Pericardium fibroblast (primary cell): ENCODE results near the gene CABLES2.

DNA sequence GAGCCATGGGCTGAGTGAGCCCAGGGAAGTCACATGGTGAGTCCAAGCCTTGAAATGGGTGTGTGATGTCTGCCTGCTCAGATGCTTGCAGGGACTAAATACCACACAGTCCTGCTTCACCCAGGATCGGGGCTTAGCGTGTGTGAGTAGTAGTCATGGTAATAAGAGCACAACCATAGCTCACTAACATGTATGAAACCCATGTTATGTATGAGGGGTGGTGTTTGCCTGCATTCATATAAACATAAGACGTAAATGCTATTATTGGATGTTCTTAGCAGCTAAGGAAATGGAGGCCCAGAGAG is 112.6 kb downstream of the SYCP2 start:
- RAMPAGE, long total RNA: no peak

- RAMPAGE, long total RNA: no peak
These were observed 8.6 kb downstream of the FAM217B start for GRCh38 chr20:59948763-59949118.

DNA sequence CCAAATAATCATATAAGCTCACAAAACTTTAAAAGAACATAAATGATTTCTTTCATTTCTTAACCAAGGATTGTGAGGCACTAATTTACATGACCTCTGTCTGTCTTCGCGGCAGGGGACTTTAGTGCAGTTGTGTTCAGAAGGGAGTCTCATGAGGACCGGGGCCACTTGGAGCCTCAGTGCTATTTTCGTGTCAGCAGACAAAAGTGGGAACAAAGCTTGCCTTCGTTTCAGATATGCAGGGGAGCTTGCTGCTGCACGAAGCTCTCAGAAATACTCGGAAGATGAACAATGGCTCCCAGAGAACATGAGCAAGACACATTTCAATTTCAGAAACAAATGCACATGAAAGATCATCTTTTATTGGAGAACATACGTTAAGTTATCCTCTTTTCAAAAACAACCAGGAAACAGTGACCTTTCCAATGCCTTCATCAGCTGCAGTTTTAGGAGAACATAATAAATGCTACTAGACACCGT is 497.1 kb downstream of the CDH26 start:
- RAMPAGE, long total RNA: no peak

DNA sequence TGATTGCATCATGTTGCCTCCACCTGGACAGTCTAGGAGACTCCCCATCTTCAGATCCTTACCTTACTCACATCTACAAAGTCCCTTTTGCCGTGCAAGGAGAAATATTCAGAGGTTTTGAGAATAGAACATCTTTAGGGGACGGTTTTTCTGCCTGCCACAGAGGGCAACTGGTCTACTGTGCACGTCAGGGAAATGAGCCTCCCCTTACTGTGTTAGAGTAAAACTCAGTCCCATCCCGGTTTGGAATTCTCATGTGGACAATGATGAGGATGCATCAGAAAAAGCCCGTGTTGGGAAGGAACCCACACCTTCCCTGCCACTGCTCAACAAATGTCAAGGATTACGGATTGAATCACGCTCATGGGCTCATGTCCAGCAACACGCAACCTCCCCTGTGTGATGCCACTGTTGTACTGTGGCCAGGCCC is 459.7 kb upstream of the CDH4 start:
- RAMPAGE, long total RNA: no peak

DNA sequence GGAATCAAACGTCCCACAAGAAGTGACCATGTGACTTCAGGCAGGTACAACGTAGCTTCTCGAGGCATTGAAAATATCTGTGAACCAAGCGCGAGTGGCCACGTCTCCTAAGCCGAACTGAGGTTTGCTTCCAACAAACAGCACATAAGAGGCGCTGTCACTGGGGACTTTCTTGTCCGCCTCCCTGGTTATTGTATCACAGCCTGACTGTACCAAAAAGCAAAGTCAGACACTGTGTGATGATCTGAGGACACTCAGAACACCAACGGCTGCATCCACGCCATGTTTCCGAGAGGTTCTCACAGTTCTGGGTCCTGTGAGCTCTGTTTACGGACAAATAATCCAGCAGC is 47.7 kb downstream of the TAF4 start:
- RAMPAGE, long total RNA: no peak

GRCh38 chr20:62064712-62065477 is 786 bp downstream of the TAF4 start:
- RAMPAGE, long total RNA: no peak

DNA sequence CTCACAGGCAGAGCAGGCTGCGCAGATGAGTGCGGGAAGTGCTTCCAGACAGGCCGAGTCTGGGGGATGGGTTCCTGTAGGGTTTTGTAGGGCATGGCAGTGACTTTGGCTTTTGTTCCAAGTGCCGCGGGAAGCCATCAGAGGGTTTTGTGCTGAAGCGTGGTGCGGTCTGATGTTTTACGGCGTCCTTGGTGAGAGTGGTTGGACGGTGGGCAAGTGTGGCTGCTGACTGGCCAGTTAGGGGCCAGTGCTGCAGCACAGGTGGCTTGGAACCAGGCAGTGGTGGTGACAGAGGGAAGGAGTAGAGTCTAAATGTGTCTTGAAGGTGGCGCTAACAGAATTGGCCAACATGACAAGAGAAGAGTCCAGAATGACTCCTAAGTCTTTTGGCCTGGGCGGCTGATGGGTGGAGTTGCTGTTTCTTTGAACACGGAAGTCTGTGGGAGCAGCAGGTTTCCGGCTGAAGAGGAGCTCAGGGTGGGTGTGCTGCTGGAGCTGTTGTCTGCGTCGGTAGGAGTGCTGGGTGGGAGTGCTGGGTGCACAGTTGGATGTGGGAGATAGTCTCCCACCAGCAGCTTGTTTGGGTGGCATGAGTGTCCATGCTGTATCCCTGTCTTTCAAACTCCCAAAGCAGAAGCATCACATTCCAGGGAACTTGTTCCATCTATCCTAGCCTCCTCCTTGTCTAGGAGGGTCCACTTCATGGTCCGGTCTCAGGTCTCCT is 10.1 kb downstream of the LSM14B start:
- RAMPAGE, long total RNA: no peak

DNA sequence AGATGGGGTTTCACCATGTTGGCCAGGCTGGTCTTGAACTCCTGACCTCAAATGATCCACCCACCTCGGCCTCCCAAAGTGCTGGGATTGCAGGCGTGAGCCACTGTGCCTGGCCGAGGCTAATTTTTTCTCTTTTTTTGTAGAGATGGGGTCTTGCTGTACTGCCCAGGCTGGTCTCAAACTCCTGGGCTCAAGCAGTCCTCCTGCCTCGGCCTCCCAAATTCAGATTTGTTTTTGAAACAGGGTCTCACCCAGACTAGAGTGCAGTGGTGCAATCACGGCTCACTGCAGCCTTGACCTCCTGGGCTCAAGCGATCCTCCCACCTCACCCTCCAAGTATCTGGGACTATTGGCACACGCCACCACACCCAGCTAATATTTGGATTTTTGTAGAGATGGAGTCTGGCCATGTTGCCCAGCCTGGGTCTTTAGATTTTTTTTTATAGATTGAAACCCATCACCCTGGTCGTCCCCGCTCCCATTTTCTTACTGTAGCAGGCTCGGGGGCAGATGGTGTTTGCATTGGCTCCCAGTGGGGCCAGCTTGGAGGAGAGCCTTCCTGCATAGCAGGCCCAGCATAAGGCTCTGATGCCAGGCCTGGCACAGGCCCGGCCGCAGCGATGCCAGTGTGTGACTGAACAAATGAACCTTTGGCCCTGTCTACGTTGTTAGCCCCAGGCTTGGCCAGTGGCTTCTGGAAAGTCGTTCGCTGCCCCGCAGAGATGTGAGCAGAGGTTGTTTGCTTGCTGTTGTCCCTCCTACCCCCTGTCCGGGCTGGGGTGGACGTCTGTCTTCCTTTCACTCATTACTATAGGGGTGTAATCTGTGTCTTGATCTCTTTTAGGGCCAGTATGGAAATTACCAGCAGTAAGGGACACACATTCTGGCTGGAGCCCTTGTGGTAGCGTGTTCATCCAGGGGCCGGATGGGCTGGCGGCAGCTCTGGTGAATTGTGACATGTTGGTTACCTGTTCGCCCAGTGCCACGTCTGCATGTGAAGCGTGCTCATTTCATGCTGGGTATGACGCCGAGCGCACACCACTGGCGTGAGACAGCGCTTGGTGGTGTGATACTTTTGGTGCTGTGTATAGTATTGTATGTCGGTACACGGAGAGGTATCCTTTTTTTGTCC is 4.1 kb upstream of the MTG2 start:
- RAMPAGE, long total RNA: no peak

DNA sequence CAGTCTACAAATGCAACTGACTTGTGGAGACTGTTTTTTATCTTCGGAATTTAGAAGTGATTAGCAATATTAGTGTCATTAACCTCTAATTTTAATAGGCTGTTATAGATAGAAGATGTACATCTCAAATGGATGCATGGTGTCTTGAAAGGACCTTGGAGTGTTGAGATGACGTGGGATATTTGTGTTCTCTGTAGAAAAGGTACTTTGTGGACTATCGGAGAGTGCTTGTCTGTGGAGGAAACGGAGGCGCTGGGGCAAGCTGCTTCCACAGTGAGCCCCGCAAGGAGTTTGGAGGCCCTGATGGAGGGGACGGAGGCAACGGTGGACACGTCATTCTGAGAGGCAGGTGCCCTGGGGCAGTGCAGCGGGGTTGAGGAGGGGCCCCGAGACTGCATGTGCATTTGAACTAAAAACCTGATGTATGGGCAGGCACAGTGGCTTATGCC is 12.8 kb downstream of the MTG2 start:
- RAMPAGE, long total RNA: no peak

GRCh38 chr20:62303274-62304390 is 835 bp downstream of the ADRM1 start:
- RAMPAGE, long total RNA: no peak

DNA sequence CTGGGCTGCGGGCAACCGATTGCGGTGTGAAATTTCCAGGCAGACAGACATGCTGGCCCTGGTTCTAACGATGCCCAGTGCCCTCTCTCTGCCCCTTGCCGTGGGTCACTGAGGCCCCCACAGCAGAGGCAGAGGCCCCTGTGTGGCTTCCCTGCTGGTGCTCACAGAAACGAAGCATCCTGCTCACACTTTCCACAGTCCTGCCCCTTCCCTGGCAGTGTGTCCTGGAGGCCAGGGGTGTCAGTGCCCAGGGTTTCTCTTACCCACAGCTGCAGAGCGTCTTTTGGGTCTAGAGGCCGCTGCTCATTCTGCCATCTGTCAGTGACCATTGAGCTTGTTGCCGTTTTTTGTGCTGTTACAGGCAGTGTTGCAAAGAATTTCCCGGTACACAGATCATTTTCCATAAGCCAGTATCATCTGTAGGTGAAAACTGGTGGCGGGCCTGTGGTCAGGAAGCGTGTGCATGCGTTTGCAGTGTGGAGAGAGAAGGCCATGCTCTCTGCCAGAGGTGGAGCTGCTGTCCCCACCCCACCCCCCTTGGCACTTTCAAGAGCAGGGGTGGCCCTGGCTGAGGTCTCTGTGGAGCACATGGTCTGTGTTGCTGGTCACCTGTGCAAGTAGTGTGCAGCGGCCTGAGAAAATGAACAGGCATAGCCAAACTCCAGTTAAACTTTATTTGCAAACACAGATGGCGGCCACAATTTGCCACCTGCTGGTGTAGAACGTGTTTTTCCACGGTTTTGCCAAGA is 2.2 kb downstream of the ADRM1 start:
- RAMPAGE, long total RNA: no peak

- RAMPAGE, long total RNA: no peak
These were observed 7.8 kb downstream of the ADRM1 start for GRCh38 chr20:62310203-62311429.

GRCh38 chr20:62360685-62361695 is 6.1 kb downstream of the LAMA5 start:
- RAMPAGE, long total RNA: no peak

DNA sequence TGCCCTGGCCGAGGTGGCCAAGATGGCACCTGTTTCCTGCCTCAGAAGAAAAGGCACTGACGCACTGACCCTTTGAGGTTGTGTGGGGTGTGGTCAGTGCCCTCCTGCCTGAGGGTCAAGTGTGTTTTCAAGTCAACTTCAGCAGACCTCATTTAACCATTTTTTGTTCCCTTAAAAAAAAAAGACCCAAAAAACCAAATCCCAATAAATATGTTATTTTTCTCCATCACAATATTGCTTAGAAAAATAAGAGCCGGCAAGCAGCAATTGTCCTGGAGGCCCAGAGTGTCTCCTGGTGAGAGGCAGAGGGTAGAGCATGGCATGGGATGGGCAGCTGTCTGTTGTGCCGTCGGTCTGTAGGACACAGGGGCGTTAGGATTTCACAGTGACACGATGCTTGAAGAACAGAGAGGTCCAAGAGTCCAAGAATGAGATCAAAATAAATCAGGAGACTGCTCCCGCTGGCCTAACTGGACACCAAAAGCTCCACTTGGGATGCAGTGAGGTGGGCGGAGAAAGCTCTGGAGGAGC is 3.0 kb downstream of the RPS21 start:
- RAMPAGE, long total RNA: no peak

- RAMPAGE, long total RNA: no peak
These were observed 3.5 kb downstream of the RPS21 start for GRCh38 chr20:62390416-62390769.

DNA sequence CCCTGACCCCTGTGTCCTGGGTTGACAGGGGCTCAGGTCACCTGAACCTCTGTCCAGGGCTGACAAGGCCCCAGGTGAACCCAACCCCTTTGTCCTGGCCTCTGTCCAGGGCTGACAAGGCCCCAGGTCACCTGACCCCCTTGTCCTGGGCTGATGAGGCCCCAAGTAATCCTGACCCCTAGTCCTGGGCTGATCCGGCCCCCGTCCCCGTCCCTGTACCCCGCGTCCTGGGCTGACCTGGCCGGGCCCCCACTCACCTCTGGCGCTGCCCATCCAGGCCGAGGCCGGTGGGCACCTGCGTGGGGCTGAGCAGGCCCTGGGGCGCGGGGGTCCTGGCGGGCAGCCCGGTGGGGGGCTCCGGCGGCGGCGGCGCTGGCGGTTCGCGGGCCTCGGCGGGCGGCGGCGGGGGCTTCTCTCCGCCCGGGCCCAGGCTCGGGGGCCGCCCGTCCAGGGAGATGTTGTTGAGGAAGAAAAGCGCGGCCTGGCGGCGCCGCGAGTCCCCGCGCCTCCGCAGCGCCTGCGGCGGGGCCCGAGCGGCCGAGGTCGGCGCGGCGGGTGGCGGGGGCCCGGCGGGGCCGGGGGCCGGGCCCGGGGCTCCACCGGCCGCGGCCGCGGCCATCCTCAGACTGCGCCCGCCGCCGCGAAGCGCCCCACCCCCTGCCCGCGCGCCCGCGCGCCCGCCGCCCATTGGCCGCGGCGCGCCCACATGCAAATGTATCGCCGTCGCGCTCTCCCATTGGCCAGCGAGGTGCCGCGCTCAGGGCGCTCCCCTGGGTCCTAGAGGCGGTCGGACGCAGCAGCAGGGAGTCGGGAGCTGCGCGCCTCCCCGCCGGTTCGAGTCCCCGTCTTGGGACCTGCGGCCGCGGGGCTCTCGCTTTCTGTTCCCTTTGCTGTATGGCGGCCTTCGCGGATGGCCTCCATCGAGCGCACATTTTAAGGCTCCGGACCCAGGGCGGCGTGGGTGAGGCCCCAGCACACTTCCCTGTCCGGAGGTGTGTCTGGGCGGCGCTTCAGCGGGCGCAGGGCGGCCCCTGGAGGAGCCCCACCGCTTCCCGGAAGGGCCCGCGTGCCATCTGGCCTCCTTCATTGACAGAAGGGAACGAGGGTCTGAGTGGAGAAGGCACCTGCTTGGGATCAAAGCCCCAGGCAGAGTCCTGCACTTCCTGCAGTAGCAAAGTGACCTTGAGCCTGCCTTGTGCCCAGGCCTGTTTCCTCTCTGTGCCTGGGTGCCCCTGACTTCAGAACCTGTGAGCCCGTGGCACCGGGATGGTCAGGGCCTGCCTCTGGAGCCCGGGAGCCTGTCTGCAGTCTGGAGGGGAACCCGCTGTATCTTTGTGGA is at the start of gene CABLES2:
CABLES2 (minus strand) TSS at position 628 of the 1,339 bp plus-strand sequence.
- RAMPAGE, long total RNA: no peak

- RAMPAGE, long total RNA: no peak
These were observed 2.9 kb upstream of the CABLES2 start for GRCh38 chr20:62409507-62410857.

DNA sequence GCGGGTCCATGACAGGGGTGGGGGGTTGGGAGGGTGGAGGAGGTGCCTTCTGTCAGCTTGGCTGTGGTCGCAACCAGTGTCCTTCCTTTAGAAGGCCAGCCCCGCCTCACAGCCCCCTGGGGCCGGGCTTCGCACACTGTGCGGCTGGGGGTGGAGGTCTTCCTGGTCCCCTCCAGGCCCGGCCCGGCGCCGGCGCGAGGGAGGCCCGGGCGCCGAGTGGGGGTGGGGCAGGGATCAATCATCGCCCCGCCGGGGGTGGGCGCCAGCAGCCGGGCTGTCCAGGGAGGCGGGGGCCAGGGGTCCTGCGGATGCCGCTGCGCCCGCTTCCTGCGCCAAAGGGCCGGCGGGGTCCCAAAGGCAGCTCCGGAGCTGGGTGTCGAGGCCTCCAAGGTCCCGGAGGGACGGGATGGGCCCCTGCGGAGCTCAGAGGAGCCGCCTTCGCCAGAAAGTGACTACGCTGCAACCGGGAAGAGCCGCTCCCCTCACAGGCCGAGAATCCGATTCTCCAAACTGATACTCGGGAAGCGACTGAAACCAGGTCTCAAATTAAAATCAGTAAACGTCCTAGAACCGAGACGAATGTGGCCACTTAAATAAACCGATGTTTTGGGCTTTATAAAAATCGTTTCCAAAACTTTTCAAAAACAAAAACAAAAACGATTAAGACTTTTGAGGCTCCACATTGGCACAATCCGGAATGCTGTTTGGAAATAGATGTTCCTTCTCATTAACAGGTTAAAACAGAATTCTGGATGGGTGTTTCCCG is 1.5 kb downstream of the GATA5 start:
- RAMPAGE, long total RNA: no peak

DNA sequence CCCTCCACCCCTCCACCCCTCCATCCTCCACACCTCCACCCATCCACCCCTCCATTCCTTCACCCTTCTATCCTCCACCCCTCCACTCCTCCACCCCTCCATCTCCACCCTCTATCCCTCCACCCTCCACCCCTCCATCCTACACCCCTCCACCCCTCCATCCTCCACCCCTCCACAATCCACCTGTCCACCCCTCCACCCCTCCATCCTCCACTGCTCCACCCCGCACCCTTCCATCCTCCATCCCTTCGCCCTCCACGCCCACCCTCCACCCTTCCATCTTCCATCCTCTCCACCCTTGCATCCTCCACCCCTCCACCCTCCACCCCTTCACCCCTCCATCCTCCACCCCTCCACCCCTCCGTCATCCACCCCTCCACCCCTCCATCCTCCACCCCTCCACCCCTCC is 33.9 kb upstream of the GATA5 start:
- RAMPAGE, long total RNA: no peak

GRCh38 chr20:62549382-62549998 is 73.7 kb upstream of the GATA5 start:
- RAMPAGE, long total RNA: no peak